Rectum (tissue), 1 donor: ENCODE results near the genes WNT4, C1QC and HNRNPR.

DNA sequence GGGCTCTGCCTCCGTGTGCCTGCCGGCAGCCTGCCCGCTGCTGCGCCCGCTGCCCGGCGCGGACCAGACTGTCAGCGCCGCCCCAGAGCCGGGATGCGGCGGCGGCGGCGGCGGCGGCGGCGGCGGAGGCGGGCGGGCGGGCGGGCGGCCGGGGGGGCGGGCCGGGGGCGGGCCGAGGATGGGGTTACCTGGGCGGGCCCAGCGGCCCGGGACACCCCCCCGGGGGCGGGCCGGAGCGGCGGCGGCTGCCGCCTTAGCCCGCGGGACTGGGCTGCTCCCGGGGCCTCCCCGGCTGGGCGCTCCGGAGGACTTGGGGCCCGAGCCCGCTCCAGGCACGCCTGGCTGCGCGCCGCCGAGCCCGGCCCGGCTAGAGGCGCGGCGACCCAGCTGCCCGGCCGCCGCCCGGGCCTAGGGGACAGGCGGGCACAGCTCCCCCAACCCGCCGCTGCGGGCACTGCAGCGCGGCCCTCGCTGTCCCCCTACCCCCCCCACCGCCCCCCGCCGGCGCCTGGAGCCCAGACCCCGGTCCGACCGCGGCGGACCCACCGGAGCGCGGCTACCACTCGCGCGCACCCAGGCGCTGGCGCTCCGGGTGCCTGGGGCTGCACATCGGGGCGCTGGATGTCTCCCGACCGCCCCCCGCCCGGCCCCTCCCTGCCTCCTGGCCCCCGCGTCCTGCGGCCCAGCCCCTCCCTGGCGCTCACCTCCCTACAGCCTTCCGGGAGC lies at the start of gene WNT4:
WNT4 (minus strand) TSS at position 70 of the 726 bp plus-strand sequence.
- PRO-cap: bidirectional peak, plus-strand start at position 269 of the sequence, minus-strand start at position 95 of the sequence

- PRO-cap: no peak
Measured at GRCh38 chr1:22321638-22321949, 130.1 kb upstream of the ZBTB40 start.

GRCh38 chr1:22343667-22344479 lies 107.8 kb upstream of the ZBTB40 start:
- PRO-cap: unidirectional peak, plus-strand start at chr1:22343947

DNA sequence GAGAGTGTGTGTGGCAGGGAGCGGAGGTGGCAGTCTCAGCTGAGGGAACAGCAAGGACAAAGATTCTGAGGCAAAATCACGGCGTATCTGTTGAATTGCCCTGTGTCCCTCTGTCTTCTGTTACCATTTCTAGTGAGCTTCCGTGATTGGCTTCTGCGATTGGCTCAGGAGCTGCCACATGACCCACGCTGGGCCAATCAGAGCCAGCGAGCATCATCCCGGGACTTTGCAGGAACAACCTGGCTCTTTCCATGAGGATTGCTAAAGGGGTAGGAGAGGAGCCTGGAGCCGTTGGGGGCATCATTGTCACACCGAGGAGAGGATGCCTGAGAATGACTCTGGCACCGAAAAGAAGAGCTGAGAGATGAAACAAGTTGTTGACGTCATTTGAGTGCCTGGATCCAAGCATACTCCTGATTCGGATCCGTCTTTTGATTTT lies 67.6 kb upstream of the ZBTB40 start:
- PRO-cap: no peak

- PRO-cap: no peak
Measured at GRCh38 chr1:22452991-22453151, 1.2 kb downstream of the ZBTB40 start.

DNA sequence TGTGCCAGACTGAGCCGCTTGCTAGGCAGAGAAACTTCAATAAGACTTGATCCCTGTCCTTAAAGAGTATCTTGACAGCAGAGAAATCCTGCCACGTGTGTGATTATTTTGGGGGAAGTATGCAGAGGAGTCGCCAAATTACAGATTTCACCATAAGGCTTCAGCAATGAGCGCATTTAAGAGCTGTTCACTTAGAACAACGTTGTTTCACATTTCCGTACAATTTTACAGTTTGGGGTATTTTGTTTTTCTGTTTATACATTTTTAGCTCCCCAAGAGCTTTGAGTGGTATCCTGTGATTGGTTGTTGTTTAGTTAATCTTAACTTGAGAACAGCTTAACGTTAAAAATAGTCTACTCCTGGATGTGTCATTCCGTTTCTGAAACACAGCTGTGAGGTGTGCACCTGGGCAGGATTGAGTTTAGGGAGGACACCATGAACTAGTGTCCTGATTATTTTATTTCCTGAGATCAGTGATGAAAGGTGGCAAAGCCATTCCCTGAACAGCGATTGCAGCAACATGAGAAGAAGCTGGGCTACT lies 43.2 kb downstream of the ZBTB40 start:
- PRO-cap: no peak

GRCh38 chr1:22508988-22509419 lies 54.3 kb upstream of the EPHA8 start:
- PRO-cap: no peak

- PRO-cap: no peak
Measured at GRCh38 chr1:22537084-22537283, 26.3 kb upstream of the EPHA8 start.

DNA sequence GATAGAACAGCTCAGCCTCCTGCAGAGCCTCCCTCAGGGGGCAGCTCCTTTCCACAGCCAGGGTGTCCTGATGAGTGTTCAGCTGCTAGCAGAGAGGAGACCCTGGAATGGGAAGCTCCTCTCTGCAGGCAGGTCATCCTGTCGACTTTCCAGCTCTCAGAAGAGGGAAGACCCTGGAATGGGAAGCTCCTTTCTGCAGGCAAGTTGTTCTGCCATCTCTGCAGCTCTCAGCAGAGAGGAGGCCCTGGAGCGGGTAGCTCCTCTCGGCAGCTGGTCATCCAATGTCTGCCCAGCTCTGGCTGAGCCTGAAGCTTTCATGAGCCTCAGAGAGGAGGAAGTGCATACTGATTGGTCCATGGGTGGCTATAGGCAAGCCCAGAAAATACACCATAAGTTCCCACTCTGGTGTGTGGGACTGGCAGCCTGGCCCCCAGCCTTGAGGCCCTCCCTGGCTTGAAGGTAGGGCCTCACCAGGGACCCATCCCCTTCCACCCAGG lies 1.7 kb upstream of the C1QA start:
- PRO-cap: unidirectional peak, minus-strand start at position 287 of the sequence

GRCh38 chr1:22643254-22643914 lies at the start of gene C1QC:
Gene C1QC, plus strand, starts transcription at chr1:22643633.
- PRO-cap: unidirectional peak, plus-strand start at chr1:22643633

DNA sequence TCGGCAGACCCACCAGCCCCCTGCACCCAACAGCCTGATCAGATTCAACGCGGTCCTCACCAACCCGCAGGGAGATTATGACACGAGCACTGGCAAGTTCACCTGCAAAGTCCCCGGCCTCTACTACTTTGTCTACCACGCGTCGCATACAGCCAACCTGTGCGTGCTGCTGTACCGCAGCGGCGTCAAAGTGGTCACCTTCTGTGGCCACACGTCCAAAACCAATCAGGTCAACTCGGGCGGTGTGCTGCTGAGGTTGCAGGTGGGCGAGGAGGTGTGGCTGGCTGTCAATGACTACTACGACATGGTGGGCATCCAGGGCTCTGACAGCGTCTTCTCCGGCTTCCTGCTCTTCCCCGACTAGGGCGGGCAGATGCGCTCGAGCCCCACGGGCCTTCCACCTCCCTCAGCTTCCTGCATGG lies 4.0 kb downstream of the C1QC start:
- PRO-cap: no peak

DNA sequence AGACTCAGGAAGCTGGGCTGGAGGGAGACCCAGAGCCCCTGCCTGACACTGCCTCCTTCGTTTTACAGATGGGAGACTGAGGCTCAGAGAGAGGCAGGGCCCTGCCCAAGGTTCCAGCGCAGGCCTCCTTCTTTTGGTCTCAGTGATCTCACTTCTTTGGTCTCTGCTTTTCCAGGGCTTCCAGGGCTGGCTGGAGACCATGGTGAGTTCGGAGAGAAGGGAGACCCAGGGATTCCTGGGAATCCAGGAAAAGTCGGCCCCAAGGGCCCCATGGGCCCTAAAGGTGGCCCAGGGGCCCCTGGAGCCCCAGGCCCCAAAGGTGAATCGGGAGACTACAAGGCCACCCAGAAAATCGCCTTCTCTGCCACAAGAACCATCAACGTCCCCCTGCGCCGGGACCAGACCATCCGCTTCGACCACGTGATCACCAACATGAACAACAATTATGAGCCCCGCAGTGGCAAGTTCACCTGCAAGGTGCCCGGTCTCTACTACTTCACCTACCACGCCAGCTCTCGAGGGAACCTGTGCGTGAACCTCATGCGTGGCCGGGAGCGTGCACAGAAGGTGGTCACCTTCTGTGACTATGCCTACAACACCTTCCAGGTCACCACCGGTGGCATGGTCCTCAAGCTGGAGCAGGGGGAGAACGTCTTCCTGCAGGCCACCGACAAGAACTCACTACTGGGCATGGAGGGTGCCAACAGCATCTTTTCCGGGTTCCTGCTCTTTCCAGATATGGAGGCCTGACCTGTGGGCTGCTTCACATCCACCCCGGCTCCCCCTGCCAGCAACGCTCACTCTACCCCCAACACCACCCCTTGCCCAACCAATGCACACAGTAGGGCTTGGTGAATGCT lies 7.8 kb downstream of the C1QB start:
- PRO-cap: no peak

- PRO-cap: no peak
Measured at GRCh38 chr1:22750199-22751219, 39.9 kb downstream of the EPHB2 start.

DNA sequence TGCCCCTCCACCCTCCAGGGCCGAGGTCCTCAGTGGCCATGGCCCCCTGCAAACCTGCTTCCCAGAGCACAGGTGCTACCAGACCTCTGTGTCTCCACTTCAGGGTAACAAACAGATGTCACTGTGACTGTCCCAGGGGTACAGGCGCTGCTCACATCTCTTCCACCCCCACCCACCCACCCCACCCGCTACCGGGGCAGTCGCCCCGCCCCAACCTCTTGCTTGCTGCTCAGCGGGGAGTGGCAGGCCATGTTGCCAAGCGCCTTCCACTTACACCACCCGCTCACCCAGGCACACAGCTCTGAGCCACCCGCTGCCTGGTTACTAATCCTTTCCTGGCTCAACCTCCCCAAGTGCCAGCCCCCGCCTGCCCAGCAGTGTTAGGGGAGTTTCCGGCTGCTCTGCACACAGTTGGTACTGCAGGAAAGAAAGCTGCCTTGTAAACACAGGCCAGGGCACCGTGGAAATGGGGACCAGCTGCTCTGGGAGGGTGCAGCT lies 56.3 kb downstream of the LACTBL1 start:
- PRO-cap: unidirectional peak, plus-strand start at position 124 of the sequence

DNA sequence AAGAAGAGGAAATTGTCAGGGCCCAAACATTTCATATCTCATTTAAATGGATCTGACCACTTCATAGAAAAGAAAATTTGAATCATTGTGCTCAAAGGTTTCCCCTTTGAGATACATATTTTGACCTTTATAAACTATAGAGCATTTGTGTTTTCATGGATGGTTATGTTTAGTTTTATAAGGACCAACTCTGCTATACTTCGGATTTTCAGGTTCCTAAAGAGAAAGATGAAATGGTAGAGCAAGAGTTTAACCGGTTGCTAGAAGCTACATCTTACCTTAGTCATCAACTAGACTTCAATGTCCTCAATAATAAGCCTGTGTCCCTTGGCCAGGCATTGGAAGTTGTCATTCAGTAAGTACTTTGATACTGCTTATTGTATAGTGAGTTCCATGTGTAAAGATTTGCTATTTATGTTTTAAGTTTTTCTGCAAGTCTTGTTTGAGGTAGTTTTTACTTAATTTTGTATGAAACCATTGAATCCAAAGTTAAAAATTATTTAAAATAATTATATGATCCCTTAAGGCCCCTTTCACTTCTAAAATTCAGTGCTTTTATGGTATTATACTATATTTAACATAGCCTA lies 49.2 kb downstream of the KDM1A start:
- PRO-cap: no peak

DNA sequence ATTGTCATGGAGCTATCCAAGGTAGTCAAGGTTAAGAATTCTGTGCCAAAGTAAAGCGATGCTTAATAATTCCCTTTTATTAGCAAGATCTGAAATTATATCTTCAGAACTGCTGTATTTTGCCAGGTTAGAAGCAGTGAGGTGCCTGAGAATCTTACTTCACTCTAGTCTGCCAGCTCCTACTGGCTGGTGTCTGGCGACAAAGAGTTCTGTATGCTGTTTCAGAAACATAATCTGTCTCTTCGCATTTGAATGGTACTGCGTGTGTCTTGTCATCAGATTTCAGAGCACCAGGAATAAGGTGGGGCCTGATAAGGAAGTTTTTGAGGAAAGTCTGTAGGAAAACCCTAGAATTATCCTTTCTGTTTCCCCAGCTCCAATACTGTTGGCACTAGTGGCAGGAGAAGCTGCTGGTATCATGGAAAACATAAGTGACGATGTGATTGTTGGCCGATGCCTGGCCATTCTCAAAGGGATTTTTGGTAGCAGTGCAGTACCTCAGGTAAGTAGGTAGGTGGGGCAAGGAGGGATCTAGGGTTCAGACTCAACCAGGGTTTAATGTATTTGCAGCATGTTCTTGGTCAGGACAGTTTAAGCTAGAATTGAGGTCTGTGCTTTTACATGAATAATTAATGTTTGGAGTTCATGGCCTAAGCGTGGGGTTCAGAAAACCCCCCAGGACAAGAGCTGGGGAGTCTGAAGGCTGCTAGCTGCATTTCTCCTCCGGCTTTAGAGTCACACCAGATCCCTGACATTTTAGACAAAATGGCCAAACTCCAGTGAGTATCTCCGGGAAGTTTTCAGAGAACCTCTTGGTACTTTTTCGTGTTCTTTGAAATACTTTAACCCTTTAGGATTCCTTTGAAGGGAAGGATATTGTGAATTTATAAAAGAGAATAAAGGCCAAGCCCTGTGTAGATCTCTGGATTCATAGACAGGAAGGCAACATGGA lies 62.1 kb downstream of the KDM1A start:
- PRO-cap: no peak

DNA sequence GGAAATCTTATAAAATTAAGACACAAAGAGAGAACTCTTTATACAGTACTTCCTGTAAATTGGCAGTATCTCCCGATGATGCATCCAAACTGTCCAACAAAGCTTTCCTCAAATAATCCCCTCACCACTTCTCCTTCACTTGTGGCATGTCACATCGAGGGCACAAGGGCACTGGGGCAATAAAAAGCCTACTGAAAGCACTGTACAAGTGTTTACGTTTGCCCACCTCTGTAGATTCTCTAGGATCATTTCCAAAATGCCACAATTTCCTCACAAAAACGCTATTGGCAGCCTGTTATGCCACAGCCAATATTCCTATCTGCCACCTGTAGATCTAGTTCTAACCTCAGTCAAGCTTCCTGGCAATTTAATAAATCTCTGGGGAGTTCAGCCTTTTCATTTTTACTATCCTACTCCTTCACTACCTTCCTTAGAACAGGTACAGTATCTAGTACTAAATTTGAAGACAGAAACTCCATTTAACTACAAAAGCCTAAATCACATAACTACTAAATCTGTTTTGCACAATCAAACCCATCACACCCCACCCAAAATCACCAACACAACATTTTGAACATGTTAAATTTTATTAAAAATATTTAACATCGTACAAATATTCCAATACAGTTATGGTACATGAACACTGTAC lies 39.8 kb downstream of the HNRNPR start:
- PRO-cap: no peak

DNA sequence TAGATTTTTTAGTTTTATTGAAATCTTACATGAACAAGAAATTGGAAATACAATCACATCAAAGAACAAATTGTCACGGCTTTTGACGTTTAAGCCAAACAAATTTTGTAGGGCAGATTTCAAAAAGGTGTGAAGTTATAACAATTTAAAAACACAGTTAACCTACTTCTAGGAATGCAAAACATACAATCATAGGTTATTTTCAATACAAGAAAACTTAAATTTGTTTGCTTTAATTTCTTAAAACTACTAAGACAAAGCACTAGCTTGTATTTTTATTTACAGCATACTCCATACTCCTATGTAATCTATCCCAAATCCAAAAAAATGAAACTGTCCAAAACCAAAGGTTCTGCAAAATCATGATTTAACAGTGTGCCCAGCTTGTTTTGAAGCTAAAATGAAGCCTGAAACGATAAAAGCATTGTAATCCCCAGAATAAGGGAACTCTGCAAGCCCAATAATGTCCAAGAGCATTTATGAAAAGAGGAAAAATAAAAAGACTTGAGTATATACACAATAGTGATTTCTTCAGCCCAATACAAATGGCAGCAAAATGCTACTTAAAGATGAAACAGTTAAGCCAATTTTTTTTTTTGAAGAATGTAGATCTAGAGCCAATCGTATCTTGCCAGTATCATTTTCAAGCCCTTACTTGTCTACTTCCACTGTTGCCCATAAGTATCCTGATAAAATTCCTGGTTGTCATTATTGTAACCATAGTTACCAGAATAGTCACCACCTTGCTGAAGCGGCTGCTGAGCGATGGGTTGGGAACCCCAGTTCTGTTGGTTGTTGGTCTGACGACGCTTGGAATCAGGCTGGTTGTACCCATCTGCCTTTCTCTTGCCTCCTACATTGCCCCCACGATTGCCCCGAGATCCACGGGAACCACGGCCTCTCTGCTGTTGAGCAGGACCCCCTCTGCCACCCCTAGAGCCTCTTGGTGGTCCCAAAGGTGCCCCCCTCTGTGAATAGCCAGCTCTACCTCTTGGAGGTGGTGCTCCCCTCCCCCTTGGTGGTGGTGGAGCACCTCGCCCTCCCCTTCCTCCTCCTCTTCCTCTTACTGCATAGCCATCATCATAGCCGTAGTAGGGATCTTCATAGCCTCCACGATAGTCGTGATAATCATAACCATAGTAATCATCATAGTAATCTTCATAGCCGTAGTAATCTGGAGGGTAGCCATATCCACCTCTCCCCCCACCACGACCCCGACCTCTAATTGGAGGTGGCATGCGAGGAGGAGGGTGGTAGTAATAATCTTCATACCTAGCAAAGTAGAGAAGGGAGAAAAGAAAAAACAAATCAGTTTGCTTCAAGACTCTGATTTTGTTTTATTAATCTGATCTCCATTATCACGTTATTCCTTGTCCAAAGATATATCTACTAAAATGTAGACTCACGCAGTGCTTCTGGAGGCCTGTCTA lies 33.8 kb downstream of the HNRNPR start:
- PRO-cap: no peak

- PRO-cap: bidirectional peak, plus-strand start at chr1:23344551, minus-strand start at chr1:23344250; bidirectional peak, plus-strand start at chr1:23344845, minus-strand start at chr1:23344772
Measured at GRCh38 chr1:23344210-23345087, at the start of gene HNRNPR. Gene HNRNPR, minus strand, starts transcription at chr1:23344284.

GRCh38 chr1:23366484-23367224 lies 3.0 kb downstream of the ZNF436 start:
- PRO-cap: no peak